SP-49 (cell line): ENCODE results near the gene RASSF10.

- PRO-cap, result bidirectional peak, plus-strand start at chr11:10858258, minus-strand start at chr11:10858065
Observed at GRCh38 chr11:10858167-10859363, 712 bp upstream of the ZBED5 start.

DNA sequence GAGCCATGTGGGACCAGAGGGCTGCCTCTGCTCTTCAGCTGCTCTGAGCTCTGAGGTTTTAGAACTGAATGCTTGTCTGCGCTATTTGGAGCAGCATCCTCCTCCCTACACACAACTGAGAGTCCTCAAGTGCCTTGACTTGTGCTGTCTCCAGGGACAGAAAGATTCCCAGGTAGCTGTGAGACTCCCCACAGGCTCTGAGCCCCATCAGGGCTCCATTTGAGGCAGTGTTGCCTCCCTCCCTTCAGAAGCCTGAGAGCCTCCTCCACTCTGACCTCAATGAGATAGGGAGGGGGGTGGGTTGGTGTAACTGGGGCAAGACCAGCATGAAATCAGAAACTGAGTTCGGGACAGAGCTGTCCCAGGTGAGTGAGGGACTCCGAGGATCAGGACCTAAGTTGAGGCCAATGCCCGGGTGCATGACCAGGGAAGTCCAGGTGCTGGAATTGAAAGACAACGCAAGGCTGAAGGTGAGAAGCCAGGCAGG lies 40.7 kb upstream of the ZBED5 start:
- PRO-cap, result no peak

DNA sequence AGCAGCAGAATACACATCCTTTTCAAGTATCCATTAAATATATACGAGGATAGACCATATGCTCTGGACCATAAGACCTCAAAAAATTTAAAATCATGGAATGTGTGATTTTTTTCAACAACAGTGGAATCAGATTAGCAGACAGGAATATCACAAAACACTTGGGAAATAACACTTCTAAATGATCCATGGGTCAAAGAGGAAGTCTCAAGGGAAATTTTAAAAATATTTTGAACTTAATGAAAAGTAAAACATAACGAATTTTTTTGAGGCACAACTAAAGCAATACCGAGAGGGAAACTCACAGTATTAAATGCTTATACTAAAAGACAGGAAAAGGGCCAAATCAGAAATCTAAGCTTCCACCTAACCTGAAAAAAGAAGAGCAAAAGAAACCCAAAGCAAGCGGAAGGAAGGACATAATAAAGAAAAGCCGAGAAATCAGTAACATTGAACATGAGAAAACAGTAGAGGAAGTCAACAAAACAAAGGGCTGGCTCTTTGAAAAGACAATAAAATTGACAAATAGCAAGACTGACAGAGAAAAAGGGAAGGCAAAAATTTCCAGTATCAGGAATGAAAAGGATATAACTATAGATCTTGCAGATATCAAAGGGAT lies 70.1 kb downstream of the USP47 start:
- PRO-cap, result no peak

DNA sequence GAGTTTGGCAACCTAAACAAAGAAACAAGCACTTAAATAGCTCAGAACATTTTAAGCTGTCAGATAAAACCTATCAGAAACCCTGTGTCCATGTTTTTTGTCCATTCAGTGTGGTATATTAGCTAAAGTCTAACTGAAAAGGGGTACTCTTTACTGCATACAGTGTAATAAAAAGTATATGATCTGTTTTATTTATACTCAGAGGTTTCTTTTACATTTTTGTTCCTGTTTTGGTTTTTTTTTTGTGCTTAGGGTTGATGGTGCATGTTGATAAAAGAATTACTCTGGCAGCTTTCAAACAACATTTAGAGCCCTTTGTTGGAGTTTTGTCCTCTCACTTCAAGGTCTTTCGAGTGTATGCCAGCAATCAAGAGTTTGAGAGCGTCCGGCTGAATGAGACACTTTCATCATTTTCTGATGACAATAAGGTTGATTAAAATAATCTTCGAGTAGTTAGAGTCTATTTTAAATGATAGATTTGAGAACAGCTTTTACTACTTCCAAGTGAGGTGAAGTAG lies 60.7 kb downstream of the DKK3 start:
- PRO-cap, result no peak

DNA sequence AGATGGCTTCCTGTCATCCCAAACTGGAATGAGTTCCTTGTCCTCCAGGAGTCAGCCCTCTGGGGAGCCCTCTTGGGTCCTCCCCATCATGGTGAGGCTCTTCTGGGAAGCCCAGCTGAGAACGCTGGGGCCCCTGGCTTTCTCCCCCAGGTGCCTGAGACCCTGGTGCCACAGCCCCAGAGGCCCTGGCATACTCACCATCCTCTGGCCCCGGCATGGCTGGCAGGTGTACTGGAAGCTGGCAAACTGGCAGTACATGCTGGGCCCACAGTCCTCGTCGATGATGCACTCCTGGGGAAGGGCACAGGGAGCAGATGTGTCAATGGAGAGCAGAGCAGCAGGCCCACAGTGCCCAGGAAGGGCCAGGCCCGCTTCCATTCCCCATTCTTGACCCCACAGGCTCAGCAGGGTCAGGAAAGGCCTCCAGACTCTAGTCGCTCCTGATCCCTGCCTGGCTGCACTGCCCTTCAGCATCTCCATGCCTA lies 40.2 kb downstream of the DKK3 start:
- PRO-cap, result no peak

DNA sequence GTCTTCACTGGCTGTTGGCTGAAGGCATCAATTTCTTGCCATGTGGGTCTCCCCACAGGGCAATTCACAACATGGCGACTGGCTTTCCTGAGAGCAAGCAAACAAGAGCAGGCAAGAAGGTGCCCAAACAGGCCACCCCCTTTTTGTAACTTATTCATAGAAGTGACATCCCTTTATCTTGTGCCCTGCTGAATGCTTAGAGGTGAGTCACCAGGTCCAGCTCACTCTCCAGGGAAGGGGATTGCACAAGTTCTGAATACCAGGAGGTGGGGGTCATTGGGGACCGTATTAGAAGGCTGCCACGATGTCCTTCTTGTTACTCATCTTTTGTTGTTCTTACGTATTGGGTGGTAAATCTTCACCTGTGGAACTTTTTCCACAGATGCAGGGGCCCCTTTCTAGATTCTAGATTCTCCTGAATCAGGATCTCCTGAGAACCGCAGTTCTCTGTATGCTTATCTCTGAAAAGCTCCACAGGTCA lies 44.2 kb upstream of the MICAL2 start:
- PRO-cap, result no peak

- PRO-cap, result no peak
Observed at GRCh38 chr11:12091680-12092557, 18.5 kb upstream of the MICAL2 start.

- PRO-cap, result no peak
Observed at GRCh38 chr11:12144328-12144797, 34.0 kb downstream of the MICAL2 start.

- PRO-cap, result no peak
Observed at GRCh38 chr11:12148910-12149630, 38.7 kb downstream of the MICAL2 start.

DNA sequence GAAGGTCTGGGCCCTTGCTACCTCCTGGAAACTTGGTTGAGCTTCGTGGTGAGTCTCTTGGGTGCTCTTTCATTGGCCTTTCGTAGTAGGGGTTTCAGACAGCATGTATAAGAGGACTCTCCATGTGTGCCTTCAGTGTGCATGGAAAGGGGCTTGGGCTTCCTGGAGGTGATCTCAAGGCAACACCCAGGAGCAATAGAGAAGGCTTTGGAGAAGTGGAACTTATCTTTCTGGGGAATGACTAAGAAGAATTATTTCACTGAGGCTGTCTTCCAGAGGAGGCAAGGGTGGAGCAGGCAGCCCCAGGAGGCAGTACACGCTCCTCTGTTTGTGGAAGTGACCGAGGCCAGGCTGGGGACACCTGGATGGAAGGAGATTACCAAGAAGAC lies 45.8 kb downstream of the MICAL2 start:
- PRO-cap, result no peak

- PRO-cap, result no peak
Observed at GRCh38 chr11:12248330-12248869, 129.0 kb upstream of the PARVA start.

GRCh38 chr11:12253570-12254432 lies 123.6 kb upstream of the PARVA start:
- PRO-cap, result no peak

GRCh38 chr11:12397616-12398144 lies 20.3 kb downstream of the PARVA start:
- PRO-cap, result no peak

- PRO-cap, result no peak
Observed at GRCh38 chr11:12413371-12413992, 36.1 kb downstream of the PARVA start.

GRCh38 chr11:12692595-12693135 lies 18.4 kb downstream of the TEAD1 start:
- PRO-cap, result no peak

DNA sequence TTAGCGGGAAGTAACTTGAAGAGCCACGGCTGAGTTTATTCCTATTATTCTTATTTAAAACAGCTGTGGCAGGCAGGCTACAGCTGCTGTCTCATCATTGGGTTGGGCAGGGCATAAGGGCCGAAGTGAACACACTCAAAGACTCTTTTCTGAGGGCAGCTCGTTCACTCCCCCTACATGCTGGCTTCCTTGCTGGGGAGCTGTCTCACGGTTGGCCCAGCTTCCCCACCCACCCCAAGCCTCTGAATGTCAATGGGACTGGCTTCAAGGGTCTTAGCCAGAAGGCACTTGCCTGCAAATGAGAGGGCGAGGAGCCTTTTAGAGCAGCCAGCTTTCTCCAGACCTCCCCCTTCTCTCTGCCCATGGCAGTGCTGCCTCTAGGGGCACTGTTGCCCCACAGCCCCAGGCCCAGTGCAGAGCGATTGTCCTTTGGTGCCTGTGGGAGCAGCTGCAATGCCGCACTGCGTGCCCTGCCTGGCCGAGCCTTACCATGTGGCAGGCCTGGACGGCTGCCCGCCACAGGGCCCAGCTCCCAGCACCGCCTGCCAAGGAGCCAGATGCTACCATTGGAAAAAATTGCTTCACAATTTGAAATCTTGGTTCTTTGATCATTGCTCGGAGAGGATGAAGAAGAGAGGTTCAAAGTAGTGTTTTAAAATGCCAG lies 94.6 kb upstream of the RASSF10 start:
- PRO-cap, result no peak

DNA sequence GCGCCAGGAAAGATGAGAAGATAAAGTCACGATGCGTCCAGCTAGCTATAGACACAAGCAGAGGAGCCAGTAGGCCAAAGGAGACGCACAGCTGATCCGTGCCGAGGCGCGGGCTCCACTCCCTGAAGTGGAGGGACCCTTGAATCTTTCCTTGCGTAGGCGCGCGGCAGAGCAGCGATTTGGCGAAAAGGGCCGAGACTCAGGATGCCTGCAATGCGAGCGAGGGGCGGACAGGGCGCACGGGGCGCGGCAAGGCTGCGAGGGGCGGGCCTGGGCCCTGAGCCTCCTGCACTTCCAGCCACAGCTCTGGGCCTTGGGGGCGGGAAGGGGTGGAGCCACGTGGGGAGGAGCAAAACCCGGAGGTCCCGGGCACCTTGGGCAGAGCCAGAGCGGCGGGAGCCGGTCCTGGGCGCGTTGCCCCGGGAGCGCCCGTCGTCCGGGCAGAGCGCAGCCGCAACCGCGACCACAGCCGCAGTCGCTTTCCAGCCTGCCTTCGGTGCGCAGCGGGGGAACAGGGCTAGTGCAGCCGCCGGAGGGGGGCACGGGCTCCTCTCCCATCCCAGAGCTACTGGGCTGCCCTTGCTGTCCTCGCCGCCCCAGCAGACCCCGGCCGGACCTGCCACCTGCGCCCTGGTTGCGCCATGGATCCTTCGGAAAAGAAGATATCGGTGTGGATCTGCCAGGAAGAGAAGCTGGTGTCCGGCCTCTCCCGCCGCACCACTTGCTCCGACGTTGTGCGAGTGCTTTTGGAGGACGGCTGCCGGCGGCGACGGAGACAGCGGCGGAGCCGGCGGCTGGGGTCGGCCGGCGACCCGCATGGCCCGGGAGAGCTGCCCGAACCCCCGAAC lies at the start of gene RASSF10:
Gene RASSF10 (plus strand): TSS at position 381 of the 848 bp plus-strand sequence.
- PRO-cap, result no peak

DNA sequence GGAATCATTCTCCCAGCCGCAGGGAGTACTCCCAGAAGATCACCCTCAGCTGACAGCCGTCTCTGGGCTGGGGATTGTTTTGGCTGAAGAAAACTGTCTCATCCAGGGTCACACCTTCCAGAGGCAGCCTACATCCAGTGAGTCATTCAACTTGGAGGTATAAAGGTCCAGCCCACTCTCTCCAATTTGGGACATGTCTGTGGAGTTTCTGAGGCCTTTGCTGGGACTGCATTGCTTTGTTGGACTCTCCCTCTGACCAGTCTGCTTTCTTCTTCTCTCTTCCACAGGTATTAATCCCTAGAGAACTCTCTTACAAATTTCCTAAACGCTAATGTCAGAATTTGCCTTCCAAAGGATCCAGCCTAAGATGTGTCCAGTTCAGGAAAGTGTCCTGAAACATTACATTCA lies 42.2 kb downstream of the RASSF10 start:
- PRO-cap, result no peak

DNA sequence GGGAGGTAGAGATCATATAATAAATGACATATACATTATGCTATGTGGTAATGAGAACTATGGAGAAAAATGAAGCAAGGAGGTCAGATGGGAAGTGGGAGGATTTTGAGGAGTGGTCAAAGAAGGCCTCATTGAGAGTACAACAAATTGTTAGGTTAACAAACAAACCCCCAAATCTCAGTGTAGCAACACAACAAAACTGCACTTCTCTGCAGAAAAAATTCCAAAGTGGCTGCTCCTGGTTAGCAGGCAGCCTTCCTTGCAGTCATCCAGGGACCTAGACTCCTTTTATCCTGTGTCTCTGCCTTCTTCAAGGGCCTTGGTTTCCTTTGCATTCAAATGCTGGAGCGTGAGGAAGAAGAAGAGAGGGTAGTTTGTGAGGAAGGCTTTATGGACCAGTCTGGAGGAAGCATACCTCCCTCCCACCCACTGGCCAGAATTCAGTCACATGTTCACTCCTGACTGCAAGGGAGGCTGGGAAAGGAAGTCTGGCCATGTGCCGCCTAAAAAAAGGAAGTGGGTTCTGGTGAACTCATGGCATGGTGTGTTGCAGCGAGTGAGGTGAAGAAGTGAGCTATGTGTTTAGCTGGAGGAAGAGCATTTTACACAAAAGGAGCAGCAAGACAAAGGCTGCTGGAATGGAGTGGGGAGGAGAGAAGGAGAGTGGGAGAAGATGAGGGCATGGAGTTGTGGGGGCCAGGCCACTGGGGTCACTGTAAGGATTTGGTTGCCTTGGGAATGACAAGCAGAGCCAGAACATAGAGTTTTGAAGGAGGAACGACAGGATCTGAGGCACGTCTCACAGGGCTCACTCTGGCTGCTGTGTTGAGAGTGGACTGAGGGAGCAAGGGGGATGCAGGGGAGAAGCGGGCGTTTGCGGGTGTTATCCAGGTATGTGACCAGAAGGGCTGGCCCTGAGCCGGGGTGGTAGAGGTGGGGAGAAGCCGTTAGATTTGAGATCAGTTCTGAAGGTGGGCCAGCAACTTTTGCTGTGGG lies 26.1 kb downstream of the BMAL1 start:
- PRO-cap, result no peak

DNA sequence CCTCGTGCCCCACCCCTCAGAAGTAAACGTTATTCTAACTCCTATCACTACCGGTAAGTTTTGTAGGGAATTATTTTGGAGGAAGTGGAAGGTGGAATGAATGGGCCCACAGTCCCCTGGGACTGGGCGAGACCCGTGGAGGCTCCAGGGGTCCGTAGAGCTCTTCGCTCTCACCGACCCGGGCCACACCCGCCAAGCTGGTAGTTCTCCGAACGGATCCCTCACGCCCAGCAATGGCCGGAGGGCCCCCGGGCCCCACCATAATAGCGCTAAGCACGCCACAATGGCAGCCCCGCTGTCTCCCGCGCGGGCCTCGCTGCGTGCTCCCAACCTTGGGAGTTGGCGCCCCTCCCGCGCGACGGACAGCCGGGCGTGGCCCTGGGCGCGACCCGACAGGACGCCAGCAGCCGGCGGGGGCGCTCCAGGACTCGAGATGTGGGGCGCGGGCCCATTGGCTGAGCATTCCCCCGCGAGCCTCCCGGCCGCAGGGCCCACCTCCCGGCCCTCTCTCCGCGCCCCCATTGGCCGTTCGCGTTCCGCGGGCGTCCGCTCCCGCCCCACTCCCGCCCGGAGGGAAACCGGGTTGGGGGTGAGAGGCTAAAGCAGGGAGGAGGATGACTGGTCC lies 441 bp upstream of the FAR1 start:
- PRO-cap, result no peak